LUHMES (cell line): ENCODE measurements around a stretch of chr11.

- PRO-cap = no peak
Measured at GRCh38 chr11:73314378-73315307, 6.6 kb downstream of the ARHGEF17 start.

DNA sequence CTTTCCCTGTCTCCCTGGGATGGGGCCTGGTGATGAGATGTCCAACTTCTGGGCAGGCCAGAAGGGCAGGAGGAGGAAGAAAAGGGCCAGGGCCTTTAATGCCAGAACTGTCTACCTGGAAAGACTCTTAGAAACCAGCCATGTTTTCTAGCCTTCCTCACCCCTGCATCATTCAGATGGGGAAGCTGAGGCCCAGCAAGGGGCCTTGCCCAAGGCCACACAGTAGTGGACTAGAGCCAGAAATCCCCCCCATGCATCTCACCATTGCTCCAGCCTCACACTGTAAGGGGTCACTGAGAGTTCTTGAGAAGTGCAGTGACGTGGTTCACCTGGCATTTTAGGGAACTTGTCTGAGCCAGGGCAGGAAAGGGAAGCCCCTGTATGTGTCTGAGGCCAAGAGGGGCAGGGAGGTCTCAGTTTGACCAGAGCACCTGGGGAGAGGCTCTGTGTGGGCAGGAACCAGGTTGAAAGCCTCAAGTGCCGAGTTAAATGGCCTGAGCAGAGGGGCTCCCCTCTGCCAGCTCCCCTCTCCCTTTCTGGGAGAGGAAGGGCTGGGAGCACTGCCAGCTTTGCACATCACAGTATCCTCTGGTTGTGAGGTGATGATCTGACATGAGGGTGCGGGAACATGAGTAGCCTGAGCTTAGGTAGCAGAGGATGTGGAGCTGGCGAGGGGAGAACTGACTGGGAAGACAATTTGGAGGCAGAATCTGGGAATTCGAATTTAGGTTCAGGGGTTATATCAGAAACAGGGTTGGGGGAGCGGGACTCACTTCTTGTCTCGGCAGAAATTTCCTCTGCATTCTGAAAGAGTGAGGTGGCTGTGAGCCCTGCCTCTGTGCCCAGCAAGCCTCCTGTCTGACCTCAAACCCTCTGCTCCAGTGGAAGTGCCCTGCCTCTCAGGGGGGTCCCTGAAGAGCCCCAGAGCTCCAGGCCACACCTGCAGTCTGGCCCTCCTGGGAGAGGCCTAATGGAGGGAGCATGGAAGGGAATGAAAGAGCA, 14.5 kb downstream of the ARHGEF17 start:
- PRO-cap = no peak

DNA sequence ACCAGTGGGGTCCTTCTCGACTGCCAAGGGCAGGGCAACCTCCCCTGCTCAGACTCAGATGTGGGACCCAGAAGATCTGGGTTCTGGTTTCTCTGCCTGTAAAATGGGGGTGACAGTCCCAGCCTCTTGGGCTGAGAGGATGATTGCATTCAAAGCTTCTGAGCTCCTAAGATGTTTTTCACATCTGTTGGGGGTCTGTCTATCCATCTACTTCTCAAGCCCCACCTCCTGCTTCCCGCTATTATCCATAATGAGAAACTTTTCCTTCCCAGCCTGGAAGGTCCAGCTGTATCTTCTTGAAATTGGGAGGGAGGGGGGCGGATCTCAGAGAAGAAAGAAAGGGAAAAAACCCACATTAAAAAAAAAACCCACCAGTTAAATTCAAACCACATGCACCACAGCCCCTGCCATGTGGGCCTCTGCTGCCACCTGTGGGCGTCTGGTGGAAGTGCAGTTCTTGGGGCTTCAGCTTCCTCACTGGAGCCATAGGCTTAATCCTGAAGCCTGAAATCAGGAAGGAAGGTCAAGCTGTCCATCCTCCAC, 27.2 kb downstream of the ARHGEF17 start:
- PRO-cap = no peak

GRCh38 chr11:73361882-73362706, 14.1 kb upstream of the RELT start:
- PRO-cap = no peak

DNA sequence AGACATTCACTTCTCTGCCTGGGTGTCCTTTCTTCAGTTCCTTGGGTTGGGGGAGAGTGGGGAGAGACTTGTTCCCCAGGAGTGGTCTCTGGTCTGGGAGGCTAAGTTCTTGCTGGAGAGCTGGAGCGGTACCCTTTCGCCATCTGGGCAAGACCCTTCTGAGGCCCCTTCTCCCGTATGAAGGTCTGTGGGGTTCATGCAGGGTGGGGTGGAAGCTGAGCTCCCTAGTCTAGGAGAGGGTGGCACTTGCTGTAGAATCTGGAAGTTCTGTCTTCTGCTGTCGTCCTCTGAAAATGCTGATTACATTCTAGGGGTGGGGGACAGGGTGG, 1.8 kb downstream of the RELT start:
- PRO-cap = no peak

DNA sequence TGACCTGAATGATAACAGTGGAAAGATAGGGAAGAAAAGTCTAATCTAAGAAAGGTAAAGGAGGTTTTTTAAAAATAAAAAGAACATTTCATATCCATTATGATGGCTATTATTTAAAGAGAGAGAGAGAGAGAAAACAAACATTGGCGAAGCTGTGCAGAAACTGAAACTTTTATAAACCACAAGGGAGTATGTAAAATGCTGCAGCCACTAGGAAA, 85.5 kb downstream of the RELT start:
- PRO-cap = no peak

- PRO-cap = no peak
Measured at GRCh38 chr11:73464488-73464812, 88.3 kb downstream of the RELT start.

- PRO-cap = no peak
Measured at GRCh38 chr11:73542331-73543055, 55.4 kb downstream of the FAM168A start.

DNA sequence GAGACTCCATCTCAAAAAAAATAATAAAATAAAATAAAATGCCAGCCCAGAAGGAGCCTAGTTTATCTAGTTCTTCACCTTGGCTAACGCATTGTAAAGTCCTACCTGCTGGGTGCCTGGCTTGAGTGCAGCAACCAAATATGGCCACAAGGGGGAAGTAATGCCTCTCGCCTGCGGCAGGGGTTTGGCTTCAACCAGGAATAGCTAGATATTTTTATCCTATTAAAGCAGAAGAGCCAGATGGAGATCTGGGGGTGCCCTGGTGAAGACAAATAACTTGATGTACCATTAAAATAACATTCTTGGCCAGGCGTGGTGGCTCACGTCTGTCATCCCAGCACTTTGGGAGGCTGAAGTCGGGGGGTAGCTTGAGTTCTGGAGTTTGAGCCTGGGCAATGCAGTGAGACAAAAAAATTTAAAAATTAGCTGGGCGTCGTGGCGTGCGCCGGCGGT, 20.6 kb upstream of the PLEKHB1 start:
- PRO-cap = no peak

- PRO-cap = no peak
Measured at GRCh38 chr11:73754922-73755370, 5.9 kb downstream of the RAB6A start.

- PRO-cap = bidirectional peak, plus-strand start at chr11:73779291, minus-strand start at chr11:73779228; bidirectional peak, plus-strand start at chr11:73779871, minus-strand start at chr11:73779461
Measured at GRCh38 chr11:73778821-73780178, 8.4 kb upstream of the MRPL48 start.

DNA sequence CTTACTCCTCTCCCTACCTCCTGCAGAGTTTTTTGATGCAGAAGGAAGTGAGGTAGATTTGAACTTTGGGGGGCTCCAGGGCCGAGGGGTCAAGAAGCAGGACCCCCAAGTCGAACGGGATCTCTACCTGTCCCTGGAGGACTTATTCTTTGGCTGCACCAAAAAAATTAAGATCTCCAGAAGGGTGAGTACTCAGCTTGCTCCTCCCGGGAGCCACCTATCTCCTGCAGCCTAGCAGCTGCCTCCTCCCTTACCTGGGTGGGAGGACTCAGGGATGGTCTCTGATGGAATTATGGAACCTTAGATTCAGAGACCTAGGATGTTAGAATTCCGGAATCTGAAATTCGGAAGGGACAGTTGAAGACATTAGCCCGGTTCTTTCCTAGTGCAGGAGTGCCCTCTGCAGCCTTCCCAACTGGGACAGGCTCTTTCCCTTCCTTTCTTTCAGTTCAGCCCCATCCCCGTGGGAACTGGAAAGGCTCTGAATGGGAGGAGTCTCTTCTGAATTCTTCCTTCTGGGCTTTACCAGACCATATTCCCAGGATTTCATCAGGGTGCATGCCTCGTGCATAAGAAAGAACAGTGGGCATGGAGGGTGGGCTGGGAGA, 14.1 kb downstream of the DNAJB13 start:
- PRO-cap = no peak

- PRO-cap = no peak
Measured at GRCh38 chr11:73969948-73970521, 12.6 kb downstream of the UCP2 start.

DNA sequence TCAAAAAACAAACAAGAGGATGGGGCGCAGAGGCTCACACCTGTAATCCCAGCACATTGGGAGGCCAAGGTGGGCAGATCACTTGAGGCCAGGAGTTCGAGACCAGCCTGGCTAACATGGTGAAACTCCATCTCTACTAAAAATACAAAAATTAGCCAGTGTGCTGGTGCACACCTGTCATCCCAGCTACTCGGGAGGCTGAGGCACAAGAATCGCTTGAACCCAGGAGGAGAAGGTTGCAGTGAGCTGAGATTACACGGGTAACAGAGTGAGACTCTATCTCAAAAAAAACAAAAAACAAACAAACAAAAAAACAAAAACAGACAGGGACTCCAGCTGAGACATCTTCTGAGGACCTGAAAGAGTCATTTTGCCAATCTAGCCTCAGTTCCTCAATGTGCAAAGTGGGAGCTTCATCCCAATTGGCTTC, 6.6 kb downstream of the UCP2 start:
- PRO-cap = no peak

DNA sequence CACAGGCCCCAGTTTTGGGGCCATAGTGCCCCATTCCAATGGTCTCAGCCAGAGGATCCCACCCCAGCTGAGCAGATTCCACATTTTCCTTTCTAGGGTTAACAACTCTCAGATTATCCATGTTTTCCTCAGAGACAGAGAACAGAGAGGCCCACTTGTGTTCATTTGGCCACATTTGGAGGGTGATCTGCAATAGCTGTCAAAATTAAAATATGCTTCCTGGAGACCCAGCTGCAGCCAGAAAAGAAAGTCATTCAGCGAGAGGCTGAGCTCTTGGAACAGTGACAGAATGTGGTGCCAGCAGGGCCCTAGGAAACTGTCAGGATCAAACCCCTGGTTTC, 4.2 kb downstream of the UCP3 start:
- PRO-cap = no peak

DNA sequence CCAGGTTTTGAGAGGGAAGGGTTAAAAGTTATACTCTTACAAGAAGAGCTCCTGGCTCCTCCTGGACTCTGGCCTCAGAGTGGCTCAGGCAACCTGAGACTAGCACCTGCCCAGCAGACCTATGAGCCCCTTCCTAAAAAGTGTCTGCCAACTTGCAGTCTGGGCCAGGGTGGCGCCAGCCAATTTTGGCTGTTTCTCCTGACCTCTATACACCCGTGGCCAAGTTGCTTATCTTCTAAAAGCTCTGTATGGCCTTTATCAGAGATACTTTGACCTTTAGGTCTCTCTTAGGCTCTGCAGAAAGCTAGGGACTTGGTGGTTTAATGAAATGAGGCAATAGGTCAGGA, 10.2 kb upstream of the UCP3 start:
- PRO-cap = no peak

- PRO-cap = no peak
Measured at GRCh38 chr11:74069047-74069658, 60.3 kb upstream of the UCP3 start.

GRCh38 chr11:74403606-74403973, 5.4 kb upstream of the PGM2L1 start:
- PRO-cap = no peak

GRCh38 chr11:74461821-74462651, 5.3 kb downstream of the KCNE3 start:
- PRO-cap = no peak

- PRO-cap = no peak
Measured at GRCh38 chr11:74682984-74684019, 47.9 kb downstream of the CHRDL2 start.